Upper lobe of left lung (tissue), 5 donors: ENCODE data around the gene EIF5B.

- PRO-cap, 2 experiments: no peak in any of the 2 experiments
- RAMPAGE, long total RNA, 4 experiments: start-site peak on the minus strand in 2 of 4 experiments, at chr2:97788181-97788988 at its widest, 14 to 46 reads per replicate
Measured at GRCh38 chr2:97788028-97789188, 75.0 kb downstream of the ZAP70 start.

- PRO-cap, 2 experiments: no peak in any of the 2 experiments
- RAMPAGE, long total RNA, 4 experiments: no peak in any of the 4 experiments
Measured at GRCh38 chr2:98280341-98280747, 65.9 kb upstream of the CNGA3 start.

DNA sequence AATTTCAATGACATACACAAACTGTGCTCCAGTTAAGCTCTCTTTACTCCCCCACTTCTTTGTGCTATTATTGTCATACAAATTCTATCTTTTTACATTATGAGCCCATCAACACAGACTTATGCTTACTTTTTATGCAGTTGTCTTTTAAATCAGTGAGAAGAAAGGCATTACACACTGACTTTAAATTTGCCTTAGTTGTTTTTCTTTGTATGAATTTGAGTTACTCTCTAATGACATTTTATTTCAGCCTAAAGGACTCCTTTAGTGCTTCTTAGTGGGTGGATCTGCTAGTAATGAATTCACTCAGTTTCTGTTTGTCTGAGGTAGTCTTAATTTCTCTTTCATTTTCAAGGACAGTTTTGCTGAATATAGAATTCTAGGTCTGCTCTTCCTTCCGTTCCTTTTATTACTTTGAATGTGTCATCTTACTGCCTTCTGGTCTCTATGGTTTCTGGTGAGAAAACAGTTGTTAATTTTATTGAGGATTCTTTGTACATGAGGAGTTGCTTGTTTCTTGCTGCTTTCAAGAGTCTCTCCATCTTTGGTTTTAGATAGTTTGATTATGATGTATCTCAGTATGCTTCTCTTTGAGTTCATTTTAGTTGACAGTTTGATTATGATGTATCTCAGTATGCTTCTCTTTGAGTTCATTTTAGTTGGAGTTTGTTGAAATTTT lies 5.9 kb upstream of the INPP4A start:
- PRO-cap, 2 experiments: no peak in any of the 2 experiments
- RAMPAGE, long total RNA, 4 experiments: no peak in any of the 4 experiments

DNA sequence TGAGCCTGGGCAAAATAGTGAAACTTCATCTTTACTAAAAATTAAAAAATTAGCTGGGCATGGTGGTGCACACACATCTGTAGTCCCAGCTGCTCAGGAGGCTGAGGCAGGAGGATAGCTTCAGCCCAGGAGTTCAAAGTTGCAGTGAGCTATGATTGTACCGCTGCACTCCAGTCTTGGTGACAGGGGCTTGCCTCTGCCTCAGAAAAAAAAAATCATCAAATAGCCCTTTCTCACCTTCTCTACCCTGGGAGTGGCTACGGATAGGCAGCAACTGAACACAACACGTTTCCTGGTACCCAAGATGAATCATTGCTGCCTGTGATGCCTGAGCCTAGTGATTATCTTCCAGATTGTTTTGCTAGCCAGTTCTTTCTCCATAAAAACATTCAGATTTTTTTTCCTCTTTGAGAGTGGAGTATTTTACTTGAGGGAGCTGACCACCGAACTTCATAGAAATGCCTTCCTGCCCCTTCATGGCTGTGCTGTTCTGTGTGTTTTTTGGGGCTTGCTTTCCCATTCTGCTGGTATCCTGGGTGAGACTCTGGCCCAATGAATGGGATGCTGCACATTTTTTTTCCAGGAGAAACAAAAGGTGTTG lies 13.6 kb downstream of the INPP4A start:
- PRO-cap, 2 experiments: no peak in any of the 2 experiments
- RAMPAGE, long total RNA, 4 experiments: no peak in any of the 4 experiments

- PRO-cap, 2 experiments: no peak in any of the 2 experiments
- RAMPAGE, long total RNA, 4 experiments: no peak in any of the 4 experiments
Measured at GRCh38 chr2:98460715-98461583, 16.3 kb downstream of the INPP4A start.

- PRO-cap, 2 experiments: peak in 1 of 2 experiments; most common minus-strand start chr2:98465851 (in 1)
- RAMPAGE, long total RNA, 4 experiments: no peak in any of the 4 experiments
Measured at GRCh38 chr2:98465527-98466325, 21.1 kb downstream of the INPP4A start.

DNA sequence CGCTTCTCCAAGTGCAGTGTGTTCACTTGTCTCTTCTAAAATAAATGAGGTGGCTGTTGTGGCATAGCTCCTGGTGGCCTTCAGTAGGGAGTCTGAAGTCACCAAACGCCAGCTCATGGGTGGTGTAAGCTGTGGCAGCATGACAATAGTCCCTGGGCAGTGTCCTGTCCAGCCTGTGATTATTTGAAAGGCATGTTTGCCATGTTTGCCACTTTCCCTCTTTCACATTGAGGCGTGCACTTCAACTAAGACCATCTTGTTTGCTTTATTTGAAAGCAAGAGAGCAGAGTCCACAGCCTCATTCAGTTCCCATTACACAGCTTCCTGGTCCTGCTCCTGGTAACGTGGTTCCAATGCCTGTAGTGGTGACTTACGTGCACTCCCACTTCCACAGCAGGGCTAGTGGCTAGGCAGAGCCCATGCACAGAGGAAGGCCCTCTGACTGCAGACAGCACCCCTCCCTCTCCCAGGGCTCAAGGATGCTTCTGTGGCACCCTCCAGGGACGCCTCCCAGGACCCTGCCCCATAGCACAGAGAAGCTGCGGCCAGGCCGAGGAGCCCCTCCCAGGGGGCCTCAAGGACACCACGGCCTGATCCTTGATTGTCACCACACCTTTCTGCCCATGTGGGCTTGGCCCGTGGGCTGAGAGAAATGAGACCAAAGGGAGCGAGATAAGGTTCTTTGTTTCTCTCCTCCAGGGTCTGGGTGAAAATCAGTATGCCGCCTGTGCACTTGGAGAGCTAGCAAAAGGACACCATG lies 24.2 kb downstream of the COA5 start:
- PRO-cap, 2 experiments: no peak in any of the 2 experiments
- RAMPAGE, long total RNA, 4 experiments: start-site peak on the plus strand in 1 of 4 experiments, centred at position 621 of the sequence, 7 reads per replicate

DNA sequence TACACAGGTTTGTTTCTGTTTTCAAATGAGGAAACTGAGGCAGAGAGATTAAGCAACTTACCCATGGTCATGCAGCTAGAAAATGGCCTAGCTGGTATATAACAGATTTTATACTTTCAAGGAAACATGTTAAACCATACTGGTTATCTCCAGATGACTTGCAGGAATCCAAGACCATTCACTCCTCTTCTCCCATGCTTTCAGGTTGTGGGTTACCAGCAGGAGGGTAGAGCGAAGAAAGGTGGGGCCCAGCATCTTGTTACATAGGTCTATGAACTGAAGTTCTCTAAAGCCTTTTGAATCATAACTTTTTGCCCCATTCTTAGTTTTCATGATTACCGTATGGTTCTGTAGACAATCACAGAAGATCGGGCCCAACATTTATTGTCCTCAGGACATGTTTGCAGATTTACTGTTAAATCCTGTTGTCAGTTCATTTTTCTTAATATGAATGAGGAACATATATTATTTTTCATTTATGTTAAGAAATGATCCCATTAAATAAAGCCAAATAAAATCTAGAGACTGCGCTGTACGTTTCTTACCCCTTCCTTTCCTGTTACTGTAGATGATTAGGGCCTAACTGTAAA lies 8.4 kb downstream of the UNC50 start:
- PRO-cap, 2 experiments: no peak in any of the 2 experiments
- RAMPAGE, long total RNA, 4 experiments: no peak in any of the 4 experiments

DNA sequence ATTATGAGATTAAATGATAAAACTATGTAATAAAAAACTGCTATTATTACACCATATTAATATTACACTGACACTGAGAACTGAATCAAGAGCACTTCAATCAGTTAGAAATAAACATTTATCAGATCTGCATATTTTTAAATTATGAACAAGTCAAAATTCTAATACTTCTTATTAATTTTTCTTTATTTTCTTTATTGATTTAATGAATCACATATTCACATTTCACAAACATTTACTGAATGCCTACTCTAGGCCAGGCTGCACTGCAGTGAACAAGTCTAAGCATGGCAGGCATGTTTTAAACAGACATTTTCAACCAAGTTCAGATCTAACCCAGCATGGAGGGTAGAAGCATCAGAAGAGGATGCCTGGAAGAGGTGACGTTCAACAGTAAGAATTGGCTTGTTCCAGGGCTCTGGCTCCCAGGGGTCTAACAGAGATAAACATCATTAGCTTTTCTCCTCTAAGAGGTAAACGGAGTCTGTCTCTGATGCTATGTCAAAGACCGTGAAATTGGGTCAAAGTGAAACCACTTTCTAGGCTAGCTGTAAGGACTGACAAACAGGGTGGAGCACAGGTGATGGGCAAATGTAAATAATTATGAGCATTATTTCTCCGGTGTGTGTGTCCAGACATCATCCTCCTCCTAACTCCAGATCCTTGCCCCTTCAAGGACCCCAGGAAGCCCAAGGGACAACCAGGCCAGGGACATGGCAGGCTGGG lies 50.5 kb downstream of the UNC50 start:
- PRO-cap, 2 experiments: no peak in any of the 2 experiments
- RAMPAGE, long total RNA, 4 experiments: no peak in any of the 4 experiments

DNA sequence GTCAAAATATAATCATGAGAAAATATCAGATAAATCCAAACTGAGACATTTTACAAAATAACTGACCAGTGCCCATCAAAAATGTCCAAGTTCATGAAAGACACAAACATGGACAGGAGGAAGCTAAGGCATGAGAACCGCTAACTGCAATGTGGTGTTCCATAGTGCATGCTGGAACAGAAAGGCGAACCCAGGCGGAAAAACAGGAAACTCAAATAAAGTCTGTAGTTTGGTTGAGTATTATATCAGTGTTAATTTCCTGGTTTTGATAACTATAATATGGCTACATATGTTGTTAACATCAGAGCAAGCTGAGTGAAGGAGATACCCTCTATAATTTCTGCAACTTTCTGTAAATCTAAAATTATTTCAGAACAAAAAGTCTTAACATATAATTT lies 53.5 kb downstream of the UNC50 start:
- PRO-cap, 2 experiments: no peak in any of the 2 experiments
- RAMPAGE, long total RNA, 4 experiments: no peak in any of the 4 experiments

DNA sequence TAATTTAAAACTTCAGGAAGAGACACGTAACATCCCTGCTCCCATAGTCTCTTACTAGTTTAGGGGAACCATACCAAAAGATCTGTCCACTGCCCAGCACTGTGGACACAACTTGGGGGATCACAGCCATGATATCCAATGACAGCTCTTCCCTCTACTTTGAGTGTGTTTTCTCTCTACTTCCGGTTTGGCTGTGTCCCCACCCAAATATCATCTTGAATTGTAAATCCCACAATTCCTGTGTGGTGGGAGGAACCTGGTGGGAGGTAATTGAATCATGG lies 1.5 kb upstream of the MGAT4A start:
- PRO-cap, 2 experiments: no peak in any of the 2 experiments
- RAMPAGE, long total RNA, 4 experiments: no peak in any of the 4 experiments

DNA sequence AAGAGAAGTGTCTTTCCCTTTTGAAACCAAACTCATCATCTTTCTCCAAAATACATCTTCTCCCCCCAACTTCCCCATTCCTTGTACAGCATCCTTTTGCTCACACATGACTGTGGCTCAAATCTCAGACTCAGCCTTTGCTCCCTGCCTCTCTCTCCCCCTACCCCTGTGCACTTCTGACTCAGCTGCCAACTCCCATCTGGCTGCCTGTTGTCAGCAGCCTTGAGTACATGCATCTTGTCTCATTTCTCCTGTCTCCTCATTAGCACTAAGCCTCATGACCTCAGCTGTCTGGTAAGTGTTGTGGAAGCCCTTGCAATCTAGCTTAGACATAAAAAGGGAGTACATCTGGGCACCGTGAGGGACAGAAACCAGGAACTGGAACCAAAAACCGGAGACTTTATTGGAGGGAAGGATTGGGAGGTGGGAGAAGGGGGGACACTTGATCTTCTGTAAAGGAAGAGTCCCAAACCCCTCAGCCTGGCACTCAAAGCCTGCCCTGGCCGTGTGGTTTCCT lies 18.2 kb upstream of the MGAT4A start:
- PRO-cap, 2 experiments: no peak in any of the 2 experiments
- RAMPAGE, long total RNA, 4 experiments: no peak in any of the 4 experiments

- PRO-cap, 2 experiments: no peak in any of the 2 experiments
- RAMPAGE, long total RNA, 4 experiments: no peak in any of the 4 experiments
Measured at GRCh38 chr2:98766240-98766597, 35.3 kb upstream of the MGAT4A start.

GRCh38 chr2:99336745-99337725 lies at the start of gene EIF5B:
TSS of gene EIF5B (plus strand) at chr2:99337389.
- PRO-cap, 2 experiments: peak in 2 of 2 experiments; most common plus-strand start chr2:99337425 (in 2); most common minus-strand start chr2:99337211 (in 1)
- RAMPAGE, long total RNA, 4 experiments: start-site peak on the plus strand in 4 of 4 experiments, at chr2:99337370-99337582 at its widest, 21 to 1,526 reads per replicate

DNA sequence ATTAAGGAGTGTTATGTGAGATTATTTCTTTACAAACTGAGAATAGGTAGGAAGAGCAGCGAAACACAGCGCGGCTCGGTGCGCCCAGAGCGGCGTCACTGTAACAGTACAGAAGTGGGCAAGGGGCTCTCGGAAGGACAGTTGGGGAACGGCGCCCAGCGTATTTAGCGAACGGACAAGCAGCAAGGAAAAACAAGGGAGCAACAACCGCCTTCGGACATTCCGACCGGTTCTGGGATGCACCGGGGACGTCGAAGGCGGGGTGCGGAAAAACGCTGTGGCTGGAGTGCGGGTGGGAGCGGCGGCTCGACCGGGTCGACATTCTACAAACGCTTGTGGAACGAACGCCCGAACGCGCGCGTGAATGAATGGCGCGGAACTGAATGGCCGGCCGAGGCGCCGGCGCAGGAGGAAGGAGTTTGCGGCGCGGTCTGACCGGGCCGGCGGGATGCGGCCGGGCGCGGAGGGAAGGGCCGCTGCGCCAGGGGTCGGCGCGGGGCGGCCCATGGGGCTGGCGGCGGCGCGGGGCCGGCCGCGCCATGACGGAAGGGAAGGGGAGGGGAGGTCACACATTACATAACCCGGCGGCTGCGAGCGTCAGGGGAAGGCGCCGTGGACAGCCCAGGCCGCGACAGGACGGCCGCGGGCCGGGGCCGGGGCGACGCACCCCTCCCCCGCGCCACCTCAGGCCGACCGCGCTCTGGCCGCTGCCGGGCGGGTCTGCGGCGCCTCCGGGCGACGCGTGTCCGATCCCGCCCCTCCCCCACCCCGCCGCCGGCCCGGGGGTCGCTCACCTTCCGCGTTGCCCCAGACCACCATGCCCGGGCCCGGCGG lies 577 bp downstream of the REV1 start:
- PRO-cap, 2 experiments: peak in 2 of 2 experiments; most common plus-strand start position 321 of the sequence (in 1); most common minus-strand start position 544 of the sequence (in 2)
- RAMPAGE, long total RNA, 4 experiments: no peak in any of the 4 experiments

DNA sequence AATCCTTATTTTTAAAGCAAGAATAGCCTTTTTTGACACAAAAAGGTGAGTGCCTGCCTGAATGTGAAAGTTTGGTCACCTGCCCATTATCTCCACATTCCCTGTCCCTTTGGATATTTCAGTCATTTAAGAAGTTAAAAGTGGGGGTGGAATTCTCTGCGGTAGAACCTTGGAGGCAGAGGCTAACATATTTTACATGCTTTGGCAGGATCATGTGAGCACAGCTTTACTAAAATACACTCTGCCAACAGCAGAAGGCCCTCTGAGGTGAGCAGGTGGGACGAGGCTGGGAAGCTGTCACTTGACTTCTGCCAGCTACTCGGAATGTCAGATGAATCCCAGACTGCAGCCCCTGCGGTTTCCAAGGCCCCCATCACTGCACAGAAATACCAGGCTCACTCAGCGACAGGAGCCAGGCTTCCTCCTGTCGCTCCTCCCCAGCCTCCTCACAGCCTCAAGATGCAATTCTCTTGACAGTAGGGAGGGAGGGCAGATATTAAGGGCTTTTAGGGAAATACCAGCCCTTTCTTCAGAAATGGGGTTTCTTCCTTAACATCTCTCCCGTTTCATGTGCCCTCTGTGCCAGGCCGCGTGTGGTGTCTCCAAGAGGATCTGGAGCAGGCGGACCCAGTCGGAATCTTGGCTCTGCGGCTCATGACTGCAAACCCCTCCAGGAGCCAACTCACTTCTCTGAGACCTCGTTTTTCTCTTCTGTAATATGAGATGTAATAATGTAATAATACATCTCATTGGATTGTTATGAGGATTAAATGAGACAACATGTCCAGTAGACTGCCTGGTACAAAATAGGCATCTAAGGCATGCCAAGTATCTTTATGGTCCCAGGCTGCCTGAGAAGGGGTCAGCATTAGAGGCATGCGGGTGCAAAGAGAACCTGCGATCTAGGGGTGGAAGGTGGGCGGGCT lies 221.1 kb upstream of the REV1 start:
- PRO-cap, 2 experiments: no peak in any of the 2 experiments
- RAMPAGE, long total RNA, 4 experiments: no peak in any of the 4 experiments

GRCh38 chr2:99815641-99816522 lies 326.1 kb upstream of the REV1 start:
- PRO-cap, 2 experiments: no peak in any of the 2 experiments
- RAMPAGE, long total RNA, 4 experiments: no peak in any of the 4 experiments

DNA sequence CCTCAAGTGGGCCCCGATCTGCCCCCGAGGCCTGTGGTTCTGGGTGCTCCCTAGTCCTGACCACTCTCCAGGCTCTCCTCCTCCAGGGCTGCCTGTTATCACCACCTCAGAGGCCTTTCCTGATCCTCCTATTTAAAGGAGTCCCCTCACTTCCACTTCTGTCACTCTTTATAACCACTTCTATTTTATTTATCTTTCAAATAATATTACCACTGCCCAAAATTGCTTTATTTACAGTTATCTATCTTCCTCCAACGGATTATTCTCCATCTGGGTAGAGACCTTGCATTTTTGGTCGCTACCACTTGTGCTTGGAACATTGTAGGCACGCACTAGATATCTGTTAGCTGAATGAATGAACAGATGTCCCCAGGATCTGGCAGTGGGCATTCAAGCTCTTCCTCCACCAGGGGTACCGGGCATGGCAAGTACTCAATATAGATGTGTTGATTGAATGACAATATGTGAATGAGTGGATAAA lies 267.1 kb downstream of the AFF3 start:
- PRO-cap, 2 experiments: no peak in any of the 2 experiments
- RAMPAGE, long total RNA, 4 experiments: start-site peak on the minus strand in 2 of 4 experiments, centred at positions 95 to 407 of the sequence, 5 to 14 reads per replicate

GRCh38 chr2:99880619-99881233 lies 261.7 kb downstream of the AFF3 start:
- PRO-cap, 2 experiments: no peak in any of the 2 experiments
- RAMPAGE, long total RNA, 4 experiments: start-site peak on the minus strand in 1 of 4 experiments, at chr2:99880634-99880729 at its widest, 5 reads per replicate

DNA sequence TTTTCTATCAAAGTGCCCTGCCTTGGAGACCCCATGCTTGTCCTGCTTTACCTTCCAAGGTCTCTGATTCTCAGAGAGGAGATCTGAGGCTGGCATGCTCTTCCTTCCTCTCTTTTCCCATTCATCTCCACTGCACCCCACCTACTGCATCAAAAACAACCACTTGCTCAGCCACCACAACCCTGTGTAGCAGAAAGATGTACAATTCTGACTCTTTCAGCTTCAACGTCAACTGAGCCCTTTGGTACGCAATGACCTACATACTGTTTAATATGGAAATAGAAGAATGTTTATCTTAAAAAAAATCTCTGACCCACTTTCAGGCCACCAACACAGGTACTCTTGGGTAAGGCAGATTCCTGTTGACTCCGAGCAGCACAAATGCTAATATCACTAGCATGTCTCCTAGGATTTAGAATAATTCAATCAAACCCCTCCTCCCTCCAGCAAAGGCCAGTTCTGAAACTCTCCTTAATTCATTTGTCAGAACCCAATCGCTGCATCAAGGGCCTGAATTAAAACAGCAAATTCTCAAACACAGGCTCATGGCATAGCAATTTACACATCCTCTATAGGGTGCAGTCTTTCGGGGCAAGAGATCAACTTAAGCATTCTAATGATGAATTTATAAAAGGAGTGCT lies 76.2 kb upstream of the AFF3 start:
- PRO-cap, 2 experiments: no peak in any of the 2 experiments
- RAMPAGE, long total RNA, 4 experiments: no peak in any of the 4 experiments